ENCODE measurements around the genes FILIP1L and NXPE3.

GRCh38 chr3:99659937-99660485 is 21.6 kb downstream of the COL8A1 start:
- CAGE, long polyA plus RNA: no peak
- RRBS: no CpG with 5 or more reads among the region's 5 CpGs

DNA sequence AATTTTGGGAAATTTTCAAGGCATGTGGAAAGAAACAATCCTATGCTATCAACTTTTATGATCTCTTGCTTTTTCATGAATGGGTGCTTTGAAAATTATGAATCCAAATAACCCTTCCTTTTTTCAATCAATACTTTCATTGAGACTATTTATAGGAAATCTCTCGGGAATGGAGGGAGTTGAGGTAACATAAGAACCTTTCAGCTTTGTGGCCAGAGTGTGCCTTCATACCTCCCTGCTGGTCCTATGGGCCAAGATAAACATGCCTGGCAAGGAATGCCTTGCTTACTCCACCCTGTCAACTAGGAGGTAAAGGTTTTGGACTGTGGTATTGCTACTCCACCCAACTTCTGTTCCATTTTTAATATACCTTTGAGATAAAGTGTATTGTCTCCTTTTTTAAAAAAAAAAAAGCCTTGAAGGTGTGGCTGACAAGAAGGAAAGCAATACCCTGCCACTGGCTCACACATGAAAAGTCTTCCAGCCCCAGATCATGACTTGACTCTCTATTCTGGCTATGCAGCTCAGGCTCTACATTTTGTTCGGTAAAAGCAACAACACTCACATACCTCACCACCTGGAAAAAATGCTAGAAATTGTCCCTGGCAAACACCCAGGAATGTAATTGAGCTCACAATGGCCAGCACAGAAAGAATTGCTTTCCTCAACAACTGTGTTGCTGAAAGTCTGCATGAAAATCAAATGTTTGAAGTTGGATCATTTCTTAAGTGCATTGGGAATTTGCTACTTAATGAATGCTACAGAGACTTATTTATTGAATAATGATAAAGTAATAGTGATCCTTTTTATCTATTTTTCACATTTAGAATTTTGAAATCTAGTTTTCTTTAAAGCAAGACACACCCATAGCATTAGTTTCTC is 35.9 kb downstream of the COL8A1 start:
- CAGE, long polyA plus RNA: no peak
- RRBS: no CpG with 5 or more reads among the region's 2 CpGs

DNA sequence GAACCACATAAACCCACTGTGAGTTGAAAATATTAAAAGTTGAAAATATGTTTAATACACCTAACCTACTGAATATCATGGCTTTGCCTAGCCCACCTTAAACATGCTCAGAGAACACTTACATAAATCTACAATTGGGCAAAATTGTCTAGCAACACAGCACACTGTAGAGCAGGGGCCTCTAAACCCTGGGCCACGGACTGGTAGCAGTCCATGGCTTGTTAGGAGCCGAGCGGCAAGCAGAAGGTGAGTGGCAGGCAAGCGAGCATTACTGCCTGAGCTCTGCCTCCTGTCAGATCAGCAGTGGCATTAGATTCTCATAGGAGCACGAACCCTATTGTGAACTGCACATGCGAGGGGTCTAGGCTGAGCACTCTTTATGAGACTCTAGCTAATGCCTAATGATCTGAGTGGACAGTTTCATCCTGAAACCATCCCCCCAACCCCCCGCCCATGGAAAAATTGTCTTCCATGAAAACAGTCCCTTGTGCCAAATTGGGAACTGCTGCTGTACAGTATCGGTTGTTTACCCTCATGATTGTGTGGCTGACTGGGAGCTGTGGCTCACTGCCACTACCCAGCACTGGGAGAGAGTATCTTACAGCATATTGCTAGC is 26.0 kb downstream of the CMSS1 start:
- CAGE, long polyA plus RNA: no peak
- RRBS: no CpG with 5 or more reads among the region's 8 CpGs

DNA sequence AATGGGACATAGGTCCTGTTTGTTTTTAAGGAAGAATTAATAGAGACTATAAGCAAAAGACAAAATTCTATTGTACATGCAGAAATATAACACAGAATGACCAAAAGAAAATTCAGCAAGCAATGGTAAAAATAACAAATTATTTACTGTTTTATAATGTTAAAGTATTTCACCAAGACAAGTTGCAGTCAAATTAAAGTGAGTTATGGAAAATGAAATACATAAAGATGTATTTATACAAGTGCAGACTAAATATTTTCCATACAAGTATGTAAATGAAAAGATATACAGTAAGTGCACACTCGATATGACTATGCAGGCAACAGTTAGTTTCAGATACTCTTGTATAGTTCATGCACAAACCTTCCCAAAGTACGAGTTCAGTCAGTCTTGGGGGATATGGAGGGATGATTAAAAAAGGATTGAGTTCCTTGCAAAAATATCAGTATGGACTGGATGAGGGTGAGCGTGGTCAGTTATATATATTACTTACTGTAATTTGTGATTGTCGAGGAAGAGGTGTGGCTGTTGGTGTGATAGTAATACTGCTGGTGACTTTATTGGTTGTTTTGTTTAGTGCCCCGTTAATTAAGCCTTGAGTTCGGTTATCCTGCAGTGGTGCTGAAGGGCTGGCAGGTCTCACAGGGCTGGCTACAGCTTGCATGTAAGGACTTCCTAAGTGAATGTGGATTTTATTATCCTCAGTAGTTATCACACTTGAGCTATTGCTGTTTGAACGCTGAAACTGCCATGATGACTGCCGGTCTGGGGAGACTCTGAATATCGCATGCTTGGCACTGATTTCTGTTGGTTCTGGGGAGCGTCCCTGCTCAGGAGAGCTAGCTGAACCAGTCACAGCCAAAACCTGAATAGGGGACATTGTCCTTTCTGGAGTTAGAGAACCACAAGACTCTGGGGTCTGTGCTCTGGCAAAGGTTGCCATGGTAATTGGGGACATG is 30.4 kb downstream of the CMSS1 start:
- CAGE, long polyA plus RNA: start-site peak on the plus strand centred at position 445 of the sequence, 155 bp wide, 8 and 9 reads in 2 replicates
- RRBS: no CpG with 5 or more reads among the region's 10 CpGs

- CAGE, long polyA plus RNA: no peak
- RRBS: no CpG with 5 or more reads among the region's 1 CpG
Measured at GRCh38 chr3:99877818-99878470, 60.3 kb downstream of the CMSS1 start.

DNA sequence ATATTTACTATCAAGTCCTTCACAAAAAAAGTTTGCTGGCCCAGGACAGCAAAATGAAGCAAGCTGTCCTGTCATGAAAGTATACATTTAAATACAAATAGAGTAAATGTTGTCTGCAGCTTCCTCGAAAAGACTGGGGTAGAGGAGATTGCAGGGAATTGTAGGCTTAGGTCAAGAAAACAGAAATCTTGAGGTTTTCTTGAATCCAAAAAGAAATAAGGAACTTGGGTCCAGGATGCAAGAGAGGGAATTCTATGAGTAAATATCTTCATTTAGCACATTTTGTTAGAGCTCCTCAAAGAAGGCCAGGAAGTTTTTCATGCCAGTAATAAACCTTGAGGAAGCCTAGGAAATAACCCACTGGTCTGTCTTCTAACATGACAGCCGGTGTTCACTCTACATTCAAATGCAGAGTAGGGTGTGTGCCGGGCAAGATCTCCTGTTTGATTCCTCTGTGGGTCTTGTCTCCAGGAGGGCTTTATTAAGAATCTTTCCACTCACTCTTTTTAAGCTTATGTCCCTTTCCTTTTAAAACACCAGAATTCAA is 40.9 kb downstream of the FILIP1L start:
- CAGE, long polyA plus RNA: no peak
- RRBS: no CpG with 5 or more reads among the region's 3 CpGs

DNA sequence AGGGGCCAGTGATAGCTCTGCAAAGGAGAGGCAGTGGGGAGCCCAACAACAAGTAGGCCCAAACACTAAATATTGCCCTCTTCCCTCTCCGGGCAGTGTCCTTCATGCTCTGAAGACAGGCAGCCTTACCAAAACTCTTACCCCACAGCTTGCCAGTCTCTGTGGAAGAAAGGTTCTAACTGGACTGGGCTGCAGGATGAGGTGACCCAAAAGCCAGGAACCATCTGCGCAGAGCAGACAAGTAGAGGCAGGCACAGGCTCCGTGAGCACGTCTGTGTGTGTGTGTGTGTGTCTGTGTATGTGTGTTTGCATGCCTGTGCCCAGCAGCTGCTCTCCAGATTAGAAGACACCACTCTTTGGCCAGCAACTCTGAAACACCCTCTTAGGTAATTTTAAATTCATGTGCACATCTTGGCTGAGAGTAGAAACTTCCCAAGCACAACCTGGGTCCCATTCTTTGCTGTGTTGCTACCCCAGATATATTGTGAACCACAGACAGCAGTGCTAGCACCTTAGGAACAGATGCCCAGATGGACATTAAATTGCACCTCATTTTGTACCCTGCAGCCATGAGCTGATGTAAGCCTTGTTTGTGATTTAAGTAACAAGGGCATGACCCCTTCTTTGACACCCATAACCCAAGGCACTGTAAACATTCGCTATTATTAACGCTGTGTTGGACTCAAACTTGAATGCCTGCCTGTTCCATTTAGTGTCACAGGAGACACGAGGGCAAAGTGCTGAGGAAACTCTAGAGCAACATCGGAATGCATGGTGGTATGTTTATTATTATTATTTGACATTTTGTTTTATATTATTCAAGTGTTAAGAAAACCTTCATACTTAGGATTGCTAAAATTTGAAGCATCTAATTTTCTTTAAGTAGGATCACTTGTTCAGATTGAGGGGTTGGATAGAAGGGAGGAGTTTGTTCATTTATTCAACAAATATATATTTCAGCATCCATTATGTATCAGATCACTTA is at the start of gene FILIP1L:
Gene FILIP1L, minus strand, starts transcription at position 280 of the 985 bp plus-strand sequence.
- CAGE, long polyA plus RNA: no peak
- RRBS: no CpG with 5 or more reads among the region's 8 CpGs

- CAGE, long polyA plus RNA: no peak
- RRBS: under 1% methylated on average over 5 of the region's 23 CpGs
Measured at GRCh38 chr3:100261146-100261923, 543 bp downstream of the TBC1D23 start.

- CAGE, long polyA plus RNA: no peak
- RRBS: no CpG with 5 or more reads among the region's 3 CpGs
Measured at GRCh38 chr3:100591341-100591968, 17.9 kb upstream of the ADGRG7 start.

DNA sequence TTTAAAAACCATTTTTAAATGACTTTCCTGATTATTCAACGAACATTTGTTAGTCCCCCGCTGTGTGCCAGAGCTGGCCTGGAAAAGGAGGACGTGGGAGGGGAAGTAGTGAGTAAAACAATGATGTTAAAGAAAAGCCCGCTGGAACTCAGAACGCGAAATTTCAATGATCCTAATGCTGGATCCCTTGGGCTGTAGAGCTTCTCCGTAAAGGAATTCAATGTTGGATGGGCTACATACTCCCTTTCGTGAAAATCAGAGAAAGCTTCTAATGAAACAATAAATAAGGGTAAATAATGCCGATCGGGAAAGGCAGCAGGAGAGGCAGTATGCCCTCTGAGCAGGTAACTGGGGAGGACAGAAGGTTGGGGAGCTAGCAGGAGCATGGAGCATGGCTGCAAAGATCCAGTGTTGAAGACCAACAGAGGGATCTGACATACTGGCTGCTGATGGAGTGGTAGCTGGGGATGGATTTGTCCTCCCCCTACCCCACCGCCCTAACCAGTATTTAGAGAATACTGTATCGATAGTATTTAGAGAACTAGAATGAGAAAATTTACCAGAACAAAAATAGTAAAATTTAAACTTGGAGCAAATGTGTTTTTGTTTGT is 1.2 kb downstream of the ADGRG7 start:
- CAGE, long polyA plus RNA: no peak
- RRBS: no CpG with 5 or more reads among the region's 12 CpGs

DNA sequence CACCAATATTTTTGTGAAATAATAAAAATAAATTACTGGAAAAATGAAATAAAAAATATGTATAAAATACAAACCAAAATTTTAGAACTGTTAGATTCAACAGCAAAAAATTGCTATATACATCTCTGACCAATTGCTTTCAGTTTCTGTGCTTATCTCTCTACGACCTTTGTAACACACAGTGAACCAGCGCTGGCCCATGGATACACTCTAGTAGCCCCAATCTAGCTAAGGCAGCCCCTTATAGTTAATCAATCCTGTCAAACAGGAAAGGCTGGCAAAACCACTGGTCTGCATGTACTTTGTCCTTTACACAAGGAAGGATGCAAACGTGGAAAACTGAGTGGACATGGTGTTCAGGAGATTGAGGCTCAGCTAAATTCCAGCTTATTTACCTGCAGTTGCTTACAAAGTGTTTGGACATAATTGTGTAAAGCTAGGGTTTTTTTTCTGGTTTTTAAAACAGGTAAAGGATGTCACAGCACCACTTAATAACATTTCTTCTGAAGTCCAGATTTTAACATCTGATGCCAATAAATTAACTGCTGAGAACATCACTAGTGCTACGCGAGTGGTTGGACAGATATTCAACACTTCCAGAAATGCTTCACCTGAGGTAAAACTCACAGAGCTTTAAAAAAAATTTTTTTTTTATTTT is 25.9 kb downstream of the ADGRG7 start:
- CAGE, long polyA plus RNA: no peak
- RRBS: no CpG with 5 or more reads among the region's 5 CpGs

DNA sequence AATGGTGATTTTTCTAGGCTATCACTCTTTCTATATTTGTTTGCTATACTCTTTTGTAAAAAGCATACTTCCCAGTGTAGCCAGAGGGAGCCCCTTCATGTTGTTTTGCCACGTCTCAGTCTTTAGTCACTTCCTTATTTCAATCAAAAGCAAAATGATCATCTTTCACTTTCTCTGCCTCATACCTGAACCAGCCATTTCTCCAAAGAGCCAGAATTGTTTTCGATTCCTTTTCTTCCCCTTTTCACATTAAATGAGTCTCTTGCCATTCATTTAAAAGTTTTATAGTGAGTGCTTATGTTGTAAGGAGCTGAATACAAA is 41.4 kb downstream of the ADGRG7 start:
- CAGE, long polyA plus RNA: no peak
- RRBS: no CpG with 5 or more reads among the region's 2 CpGs

DNA sequence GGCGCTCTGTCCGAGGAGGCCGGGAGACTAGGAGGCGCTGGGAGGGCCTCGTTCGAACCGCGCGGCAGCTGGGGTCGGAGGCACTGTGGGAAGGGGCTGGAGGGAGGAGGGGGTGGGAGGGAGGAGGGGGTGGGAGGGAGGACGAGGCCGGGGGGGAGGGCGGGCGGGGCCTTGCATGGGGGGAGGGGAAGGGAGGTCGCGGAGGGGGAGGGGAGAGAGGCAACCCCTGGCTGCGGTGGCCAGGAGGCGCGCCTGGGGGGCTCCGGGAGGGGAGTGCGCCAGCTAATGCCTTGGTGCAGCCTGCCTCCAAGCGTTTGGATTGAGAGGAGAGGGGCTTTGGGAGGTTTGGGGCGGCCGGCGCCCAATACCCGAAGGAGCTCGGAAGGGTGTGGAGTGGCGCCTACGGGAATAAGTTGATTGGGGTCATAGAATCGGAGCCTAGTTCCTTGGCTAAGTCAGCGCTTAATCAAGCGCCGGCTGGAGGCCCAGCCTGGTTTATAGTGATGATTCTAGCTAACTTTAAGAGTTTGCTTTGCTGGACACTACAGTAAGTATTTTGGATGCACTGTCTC is 541 bp downstream of the TFG start:
- CAGE, long polyA plus RNA: no peak
- RRBS: 1% methylated on average over 13 of the region's 33 CpGs

GRCh38 chr3:101543077-101543597 is 18.5 kb upstream of the TRMT10C start:
- CAGE, long polyA plus RNA: no peak

DNA sequence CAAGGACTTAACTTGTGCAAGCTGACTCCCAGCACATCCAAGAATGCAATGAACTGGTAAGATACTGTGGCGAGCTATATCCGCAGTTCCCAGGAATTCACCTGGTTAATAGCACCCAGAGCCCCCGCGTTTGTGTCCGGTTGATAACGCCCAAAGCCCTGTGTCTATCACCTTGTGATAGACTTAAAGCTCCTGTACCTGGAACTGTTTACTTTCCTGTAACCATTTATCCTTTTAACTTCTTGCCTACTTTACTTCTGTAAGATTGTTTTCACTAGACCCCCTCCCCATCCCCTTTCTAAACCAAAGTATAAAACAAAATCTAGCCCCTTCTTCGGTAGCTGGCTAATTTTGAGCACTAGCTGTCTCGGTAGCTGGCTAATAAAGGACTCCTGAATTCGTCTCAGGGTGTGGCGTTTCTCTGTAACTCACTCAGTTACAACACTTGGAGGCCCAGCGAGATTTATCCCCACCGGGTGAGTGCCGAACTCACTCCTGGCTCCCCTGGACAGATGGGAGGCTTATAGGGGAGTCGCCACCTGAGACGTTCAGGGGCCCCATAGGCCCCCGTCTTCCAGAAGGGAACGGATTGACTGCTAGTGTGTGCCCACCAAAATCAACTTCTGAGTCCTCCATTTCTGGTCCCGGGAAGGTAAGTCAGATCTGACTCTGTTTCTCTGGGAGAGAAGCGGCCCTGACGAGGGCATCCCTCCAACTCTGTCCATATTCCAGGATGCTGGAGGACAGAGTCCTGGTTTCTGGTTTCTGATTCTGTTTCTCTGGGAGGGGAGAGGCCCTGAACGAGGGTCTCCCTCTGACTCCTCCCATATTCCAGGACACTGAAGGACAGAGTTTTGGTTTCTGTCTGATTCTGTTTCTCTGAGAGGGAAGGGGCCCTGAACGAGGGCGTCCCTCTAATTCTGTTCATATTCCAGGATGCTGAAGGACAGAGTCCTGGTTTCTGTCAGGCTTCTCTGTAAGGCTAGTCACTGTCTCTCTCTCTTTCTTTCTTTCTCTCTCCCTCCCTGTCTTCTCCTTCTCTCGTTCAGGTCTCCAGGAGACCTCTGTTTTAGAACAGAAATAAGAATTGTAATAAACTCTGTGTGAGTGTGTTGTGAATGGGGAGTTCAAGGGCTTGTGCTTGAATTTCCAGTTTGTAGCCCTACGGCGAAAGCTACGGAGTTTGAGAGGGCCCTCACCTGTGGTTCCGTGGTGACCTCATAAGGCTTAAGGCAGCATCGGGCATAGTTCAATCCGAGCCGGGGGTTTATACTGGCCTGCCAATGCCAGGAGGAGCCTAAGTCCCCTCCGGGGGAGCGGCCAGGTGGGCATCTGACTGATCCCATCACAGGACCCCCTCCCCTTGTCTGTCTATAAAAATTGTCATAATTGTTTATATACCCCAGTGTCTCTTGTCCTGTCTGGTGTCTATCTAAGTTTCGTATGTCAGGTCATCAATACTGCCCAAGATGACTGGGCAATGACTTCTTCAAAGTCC is 44.2 kb downstream of the ZBTB11 start:
- CAGE, long polyA plus RNA: no peak
- RRBS: no CpG with 5 or more reads among the region's 34 CpGs

DNA sequence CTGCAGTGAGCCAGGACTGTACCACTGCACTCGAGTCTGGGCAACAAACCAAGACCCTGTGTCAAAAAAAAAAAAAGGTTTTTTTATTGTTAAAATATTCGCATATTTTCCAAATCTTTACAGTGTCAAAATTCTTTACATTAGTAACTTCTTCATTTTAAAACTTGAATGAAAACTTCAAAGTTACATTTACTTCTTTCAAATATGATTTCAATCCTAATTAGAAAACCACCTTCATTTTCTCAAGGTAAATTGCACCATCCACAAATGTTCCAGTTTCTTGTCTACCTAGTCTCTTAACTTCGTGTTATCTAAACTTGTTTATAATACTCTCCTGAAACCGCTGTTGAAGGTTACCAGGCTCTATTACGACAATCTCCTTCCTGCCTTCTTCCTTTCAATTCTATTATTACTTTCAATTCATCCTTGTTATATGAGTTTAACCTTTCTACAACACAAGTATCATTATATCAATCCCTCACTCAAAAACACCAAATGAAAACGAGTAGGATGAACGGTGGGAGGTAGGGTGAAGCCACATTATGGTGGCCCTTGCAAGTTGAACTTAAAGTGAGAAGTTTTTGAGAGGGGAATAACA is 3.7 kb upstream of the CEP97 start:
- CAGE, long polyA plus RNA: no peak
- RRBS: no CpG with 5 or more reads among the region's 7 CpGs

- CAGE, long polyA plus RNA: start-site peak on the plus strand at chr3:101779204-101779259, 276 and 80 reads in 2 replicates; start-site peak on the plus strand at chr3:101779659-101779691, 43 and 27 reads in 2 replicates
- RRBS: 1% methylated on average over 32 of the region's 95 CpGs
Measured at GRCh38 chr3:101778846-101780000, at the start of gene NXPE3. Gene NXPE3, plus strand, starts transcription at chr3:101779211.

- CAGE, long polyA plus RNA: start-site peak on the plus strand at chr3:101822249-101822320, 71 and 78 reads in 2 replicates
- RRBS: no CpG with 5 or more reads among the region's 3 CpGs
Measured at GRCh38 chr3:101822193-101822967, 26.9 kb upstream of the NFKBIZ start.

DNA sequence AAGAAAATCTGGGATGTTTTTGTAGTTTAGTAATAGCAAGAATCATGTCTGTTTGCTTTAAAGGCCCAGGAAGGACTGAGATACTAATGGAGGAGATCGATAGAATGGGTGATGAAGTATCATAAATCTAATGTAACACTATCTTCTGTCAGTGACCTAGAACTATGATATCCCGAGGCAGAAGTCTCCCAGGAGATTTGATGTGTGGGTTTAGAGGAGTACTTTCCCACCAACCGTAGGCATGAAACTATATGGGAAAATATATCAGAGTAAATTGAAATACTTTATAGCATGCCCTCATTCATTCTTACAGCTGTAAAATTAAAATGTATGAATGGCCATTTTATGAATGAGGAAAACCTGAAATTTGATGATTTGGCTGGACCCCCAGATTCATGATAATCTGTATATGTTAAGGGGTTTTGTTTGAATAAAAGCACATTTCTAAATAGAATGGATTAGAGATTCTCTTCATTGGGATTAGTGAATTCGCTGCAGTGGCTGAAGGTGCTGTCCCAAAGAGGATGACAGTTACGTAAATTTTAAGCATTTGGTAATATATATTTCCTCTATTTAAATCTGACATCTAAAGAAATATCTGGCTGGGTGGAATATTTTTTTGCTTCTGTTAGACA is 20.8 kb upstream of the NFKBIZ start:
- CAGE, long polyA plus RNA: no peak
- RRBS: no CpG with 5 or more reads among the region's 5 CpGs

GRCh38 chr3:101828990-101829790 is 20.1 kb upstream of the NFKBIZ start:
- CAGE, long polyA plus RNA: no peak
- RRBS: no CpG with 5 or more reads among the region's 9 CpGs

Data from BJ (cell line).